Neural progenitor cell (in vitro differentiated cells): ENCODE data around the genes TXNDC12 and GPX7.

DNA sequence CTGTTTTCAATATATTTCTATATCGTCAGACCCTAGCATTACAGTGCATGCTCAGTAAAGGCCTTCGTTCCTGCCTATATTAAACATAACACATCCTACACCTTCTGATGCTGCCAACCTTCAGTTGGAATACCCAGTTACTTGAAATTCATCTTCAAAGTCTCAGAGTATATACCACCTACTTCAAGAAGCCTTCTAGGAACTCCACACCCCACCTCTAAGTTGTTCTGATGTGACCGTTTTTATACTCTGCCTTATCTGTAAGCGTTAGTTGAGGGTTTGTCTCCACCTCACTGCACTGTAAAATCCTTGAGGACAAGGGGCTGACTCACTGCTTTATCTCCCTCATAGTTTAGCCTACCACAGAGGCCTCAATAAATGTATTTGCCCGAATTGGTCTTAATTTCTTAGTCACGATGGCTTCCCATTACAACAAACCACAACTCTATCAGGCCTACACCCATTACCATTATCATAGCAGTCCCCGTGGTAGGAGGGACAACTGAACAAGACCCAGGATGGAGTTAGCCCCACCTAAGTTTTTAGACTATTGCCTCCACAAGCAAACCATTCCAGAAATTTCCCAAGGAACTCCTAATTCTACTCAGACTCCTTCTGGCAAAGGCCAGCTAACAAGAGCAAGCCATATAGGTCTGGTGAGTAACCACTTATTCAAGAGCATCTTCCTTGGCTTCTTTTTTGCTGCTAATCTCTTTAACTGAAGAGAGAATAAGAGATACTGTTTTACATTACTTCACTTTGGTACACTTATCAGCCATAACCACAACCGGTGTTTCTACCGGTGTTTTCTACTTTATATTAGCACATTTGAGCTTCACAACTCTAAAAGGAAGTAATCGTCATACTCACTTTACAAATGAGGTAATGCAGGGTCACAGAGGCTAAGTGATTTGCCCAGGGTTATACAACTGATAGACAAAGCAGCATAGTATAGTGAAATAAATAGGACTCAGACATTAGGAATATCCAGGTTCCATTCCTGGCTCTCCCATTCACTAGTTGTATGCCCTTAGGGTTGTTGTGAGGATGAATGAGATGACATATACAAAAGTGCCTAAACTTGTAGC is 1.5 kb upstream of the EPS15 start:
- RAMPAGE, long total RNA: no peak

DNA sequence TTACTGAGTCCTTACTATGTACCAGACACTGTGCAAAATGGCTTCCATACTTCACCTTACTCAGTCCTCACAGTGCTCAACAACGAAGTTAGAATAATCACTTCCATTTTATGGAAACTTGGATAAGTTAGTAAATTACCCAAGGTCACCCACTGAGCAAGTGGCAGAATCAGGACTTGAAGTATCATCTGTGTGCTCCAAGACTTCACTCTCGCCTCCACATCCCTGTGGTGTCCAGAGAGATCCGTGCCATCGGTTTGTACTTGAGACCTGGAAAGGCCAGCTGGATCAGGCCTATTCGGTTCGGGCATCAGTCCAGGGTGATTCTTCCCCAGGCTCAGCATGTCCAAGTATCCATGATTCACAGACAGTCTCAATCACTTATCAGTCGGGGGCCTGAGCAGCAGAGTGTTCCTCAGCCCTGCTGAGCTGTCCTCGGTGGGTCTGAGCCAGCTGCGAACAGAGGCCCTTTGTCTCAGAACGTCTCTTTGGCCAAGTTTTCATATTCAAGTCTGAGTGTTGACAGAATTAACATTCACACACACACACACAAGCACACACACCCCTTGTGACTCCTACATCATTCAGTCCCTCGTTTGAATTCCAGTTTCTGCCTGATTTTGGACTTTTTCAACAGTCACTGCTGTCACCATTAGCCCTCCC is 33.5 kb upstream of the OSBPL9 start:
- RAMPAGE, long total RNA: no peak

GRCh38 chr1:51672670-51673489 is 56.0 kb downstream of the OSBPL9 start:
- RAMPAGE, long total RNA: no peak

DNA sequence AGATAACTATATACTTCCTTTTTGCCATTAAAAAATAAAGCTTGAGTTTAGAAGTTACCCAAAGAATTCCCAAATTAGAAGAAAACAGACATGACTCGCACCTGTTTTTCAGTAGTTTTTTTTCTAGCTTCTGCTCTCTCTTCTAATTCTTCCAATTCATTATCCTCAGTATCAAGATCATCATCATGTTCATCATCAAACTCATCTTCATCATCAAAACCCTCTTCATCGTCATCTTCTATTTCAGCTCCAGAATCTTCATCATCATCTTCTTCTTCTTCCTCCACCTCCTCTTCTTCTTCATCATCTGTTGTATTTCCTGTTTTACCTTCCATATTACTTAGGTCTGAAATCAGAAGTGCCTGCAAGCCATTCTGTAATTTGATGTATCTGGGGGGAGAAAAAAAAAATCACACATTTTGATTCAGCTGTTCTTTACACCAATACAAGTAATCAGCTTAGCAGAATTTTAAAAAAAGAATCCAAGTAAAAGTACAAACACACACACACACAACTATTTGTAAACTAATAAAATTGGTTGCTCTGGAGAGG is 38.3 kb downstream of the NRDC start:
- RAMPAGE, long total RNA: no peak

DNA sequence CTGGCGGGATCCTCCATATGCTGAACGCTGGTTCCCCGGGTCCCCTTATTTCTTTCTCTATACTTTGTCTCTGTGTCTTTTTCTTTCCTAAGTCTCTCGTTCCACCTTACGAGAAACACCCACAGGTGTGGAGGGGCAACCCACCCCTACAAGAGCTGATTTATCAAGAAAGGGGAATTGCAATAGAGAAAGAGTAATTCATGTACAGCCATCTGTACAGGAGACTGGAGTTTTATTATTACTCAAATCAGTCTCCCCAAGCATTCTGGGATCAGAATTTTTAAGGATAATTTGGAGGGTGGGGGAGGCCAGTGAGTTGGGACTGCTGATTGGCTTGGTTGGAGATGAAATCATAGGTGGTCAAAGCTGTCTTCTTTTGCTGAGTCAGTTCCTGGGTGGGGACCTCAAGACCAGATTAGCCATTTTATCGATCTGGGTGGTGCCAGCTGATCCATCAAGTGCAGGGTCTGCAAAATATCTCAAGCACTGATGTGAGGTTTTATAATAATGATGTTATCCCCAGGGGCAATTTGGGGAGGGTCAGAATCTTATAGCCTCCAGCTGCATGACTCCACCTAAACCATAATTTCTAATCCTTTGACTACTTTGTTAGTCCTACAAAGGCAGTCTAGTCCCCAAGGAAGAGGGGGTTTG is 16.7 kb upstream of the RAB3B start:
- RAMPAGE, long total RNA: no peak

GRCh38 chr1:52054941-52055942 is at the start of gene TXNDC12:
TSS of gene TXNDC12 (minus strand) at chr1:52055191.
- RAMPAGE, long total RNA: no peak

DNA sequence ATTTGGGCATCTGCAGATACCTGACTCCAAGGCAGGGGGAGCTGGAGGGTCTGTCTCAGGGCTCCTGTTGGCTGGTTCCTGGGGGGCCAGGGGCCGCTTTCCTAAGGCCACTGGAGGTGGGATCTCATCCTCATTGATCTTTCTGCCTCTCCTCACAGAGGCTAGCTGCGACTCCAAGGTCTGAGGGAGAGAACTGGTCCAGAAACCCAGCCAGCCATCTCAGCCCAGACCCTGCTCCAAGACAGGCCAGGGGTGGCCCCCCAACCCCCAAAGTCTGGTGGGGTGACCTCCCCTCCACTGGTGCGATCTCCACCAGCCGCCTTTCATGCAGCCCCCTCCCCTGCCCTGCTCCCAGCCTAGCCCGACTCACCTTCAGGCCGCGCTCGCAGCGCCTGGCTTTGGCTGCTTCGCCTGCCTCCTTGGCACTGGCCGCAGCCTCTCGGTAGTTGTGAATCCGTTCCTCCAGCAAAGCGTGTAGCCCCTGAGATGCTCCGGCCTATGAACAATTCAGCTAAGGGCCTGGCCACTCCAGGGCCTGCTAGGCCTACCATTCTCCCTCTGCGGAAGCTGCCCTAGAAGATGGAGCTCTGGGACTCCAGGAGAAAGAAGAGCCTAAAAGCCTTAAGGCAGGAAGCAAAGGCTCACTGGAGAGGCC is 5.8 kb downstream of the CC2D1B start:
- RAMPAGE, long total RNA: no peak

DNA sequence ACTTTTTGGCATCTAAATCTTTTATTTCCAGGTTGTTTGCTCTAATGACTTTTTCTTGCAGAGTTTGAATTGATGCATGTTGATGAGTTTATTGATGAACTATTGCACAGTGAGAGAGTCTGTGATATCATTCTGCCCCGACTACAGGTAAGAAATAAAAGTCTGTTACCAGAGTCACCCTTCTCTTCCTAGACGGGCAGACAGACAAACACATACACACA is 6.6 kb downstream of the PRPF38A start:
- RAMPAGE, long total RNA: no peak

- RAMPAGE, long total RNA: start-site peak on the plus strand at chr1:52602368-52602400, 51 and 29 reads in 2 replicates
These were observed at the start of gene GPX7 for GRCh38 chr1:52602187-52603332. TSS of gene GPX7 (plus strand) at chr1:52602371.

DNA sequence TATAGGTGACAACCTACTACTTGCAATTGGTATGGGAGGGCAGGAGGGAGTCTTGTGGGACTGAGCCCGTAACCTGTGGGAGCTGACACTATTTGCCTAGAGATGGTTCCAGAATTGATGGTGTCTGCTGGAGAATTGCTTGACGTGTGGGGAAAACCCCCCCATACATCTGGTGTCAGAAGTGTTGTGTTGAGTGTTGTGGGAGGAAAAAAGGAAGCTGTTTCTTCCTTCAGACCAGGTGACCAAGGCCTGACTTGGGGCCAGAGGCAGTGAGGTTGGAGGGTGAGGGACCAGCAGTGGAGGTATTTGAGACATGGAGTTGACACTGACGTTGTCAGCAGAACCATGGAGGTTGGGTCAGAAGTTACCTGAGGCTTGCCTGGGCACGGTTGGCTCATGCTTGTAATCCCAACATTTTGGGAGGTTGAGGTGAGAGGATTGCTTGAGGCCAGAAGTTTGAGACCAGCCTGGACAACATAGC is 8.4 kb downstream of the SHISAL2A start:
- RAMPAGE, long total RNA: no peak

DNA sequence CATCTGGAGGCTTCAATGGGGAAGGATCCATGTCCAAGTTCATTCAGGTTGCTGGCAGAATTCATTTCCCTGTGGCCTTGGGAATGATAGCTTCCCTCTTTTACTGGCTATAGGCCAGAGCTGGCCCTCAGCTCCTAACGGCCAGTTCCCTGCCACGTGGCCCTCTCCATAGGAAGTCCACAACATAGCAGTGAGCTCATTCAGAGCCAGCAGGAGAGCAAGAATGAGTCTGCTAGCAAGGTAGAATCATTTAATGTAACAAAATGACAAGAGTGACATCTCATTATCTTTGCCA is 15.0 kb upstream of the PODN start:
- RAMPAGE, long total RNA: no peak

GRCh38 chr1:53082259-53082861 is 20.3 kb downstream of the PODN start:
- RAMPAGE, long total RNA: no peak

DNA sequence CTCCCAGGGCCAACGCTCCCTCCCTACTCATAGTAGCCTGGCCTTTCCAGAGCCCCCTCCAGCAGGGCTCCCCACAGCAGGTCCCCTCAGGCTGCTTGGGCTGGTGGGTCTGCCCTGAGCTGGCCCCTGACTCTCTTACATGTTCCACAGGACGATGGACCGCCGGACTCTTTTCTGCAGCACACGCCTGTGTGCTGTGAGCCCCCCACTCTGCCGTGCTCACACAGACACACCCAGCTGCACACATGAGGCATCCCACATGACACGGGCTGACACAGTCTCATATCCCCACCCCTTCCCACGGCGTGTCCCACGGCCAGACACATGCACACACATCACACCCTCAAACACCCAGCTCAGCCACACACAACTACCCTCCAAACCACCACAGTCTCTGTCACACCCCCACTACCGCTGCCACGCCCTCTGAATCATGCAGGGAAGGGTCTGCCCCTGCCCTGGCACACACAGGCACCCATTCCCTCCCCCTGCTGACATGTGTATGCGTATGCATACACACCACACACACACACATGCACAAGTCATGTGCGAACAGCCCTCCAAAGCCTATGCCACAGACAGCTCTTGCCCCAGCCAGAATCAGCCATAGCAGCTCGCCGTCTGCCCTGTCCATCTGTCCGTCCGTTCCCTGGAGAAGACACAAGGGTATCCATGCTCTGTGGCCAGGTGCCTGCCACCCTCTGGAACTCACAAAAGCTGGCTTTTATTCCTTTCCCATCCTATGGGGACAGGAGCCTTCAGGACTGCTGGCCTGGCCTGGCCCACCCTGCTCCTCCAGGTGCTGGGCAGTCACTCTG is 22.6 kb downstream of the PODN start:
- RAMPAGE, long total RNA: no peak

- RAMPAGE, long total RNA: no peak
These were observed 31.3 kb downstream of the SLC1A7 start for GRCh38 chr1:53111071-53111665.

GRCh38 chr1:53130686-53131347 is 11.6 kb downstream of the SLC1A7 start:
- RAMPAGE, long total RNA: no peak

DNA sequence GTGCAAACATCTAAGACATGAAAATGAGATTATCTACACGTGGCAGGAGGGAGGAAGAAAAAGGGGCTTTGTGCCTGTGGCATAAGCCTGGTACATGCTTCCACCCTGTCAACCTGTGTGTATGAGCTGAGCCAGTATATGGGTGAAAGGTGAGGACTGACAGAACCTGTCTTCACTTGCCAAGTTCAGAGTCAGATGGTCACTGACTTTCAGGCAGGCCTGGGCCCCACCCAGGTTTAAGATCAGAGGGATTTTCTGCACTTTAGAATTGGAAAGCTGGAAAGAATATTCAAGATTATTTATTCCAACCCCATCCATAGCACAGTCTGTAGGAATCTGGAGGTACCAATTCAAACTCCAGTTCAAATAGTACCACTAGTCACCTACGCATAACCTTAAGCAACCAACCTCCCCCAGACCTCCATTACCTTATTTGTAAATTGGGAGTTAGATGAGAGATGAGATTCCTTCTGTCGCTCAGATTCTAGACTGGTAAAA is 1.8 kb downstream of the CPT2 start:
- RAMPAGE, long total RNA: no peak

GRCh38 chr1:53243534-53244823 is 5.7 kb upstream of the MAGOH start:
- RAMPAGE, long total RNA: no peak

GRCh38 chr1:53409935-53410564 is 49.1 kb upstream of the DMRTB1 start:
- RAMPAGE, long total RNA: no peak

- RAMPAGE, long total RNA: no peak
These were observed 67.5 kb downstream of the DMRTB1 start for GRCh38 chr1:53526740-53527142.

DNA sequence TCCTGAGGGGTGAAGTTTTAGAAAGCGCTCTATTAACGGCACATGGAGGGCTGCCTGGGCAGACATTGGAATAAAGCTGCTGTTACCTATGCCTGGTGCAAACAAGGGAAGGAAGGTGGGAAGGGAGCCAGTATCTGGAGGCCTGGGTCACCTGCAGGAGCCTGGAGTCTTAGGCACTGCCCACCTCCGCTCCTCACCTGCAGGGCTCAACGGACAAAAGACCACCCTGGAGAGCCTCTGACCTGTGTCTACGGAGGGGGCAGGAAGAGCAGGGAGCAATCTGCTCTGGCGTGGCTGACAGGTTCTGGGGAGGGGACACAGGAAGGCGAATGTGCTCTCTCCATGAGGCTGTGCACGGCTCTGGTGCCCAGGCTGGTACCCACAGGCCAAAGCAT is 69.9 kb downstream of the DMRTB1 start:
- RAMPAGE, long total RNA: no peak